ENCODE measurements around the gene GCM2.

DNA sequence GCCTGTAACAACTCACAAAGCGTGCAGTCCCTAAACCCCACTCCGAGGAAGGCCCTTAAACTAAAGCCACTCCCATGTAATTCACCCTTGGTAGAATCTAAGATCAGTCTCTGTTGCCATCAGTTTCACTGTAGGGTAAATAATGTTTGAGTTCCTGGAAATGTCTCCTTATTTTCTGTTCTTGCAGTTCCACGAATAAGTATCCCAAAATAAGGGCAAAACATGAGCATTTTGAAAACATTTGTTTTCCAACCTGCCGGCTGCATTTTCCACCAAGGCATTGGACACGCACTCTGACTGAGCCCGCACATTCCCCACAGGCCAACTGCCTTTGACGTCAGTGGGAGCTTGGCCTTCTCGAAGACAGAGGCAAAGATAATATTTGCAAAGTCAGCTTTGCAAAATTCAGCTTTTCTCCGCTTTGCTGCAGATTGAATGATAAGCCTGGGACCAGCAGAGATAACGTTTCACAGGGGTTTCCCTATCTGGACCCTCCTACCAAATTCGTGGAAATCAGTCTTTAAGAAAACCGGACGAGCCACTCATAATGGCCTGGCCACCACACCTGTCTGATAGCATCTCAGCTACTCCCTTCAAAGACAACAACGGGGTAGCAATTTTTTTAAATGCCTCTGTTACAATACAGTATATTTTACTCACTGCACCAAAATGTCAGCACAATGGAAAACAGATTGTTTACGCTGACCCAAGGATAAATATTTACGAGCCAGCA lies 100.7 kb downstream of the TFAP2A start:
- RRBS, result no CpG with 5 or more reads among the region's 16 CpGs

- RRBS, result no CpG with 5 or more reads among the region's 56 CpGs
Measured at GRCh38 chr6:10382921-10383970, 31.6 kb downstream of the TFAP2A start.

DNA sequence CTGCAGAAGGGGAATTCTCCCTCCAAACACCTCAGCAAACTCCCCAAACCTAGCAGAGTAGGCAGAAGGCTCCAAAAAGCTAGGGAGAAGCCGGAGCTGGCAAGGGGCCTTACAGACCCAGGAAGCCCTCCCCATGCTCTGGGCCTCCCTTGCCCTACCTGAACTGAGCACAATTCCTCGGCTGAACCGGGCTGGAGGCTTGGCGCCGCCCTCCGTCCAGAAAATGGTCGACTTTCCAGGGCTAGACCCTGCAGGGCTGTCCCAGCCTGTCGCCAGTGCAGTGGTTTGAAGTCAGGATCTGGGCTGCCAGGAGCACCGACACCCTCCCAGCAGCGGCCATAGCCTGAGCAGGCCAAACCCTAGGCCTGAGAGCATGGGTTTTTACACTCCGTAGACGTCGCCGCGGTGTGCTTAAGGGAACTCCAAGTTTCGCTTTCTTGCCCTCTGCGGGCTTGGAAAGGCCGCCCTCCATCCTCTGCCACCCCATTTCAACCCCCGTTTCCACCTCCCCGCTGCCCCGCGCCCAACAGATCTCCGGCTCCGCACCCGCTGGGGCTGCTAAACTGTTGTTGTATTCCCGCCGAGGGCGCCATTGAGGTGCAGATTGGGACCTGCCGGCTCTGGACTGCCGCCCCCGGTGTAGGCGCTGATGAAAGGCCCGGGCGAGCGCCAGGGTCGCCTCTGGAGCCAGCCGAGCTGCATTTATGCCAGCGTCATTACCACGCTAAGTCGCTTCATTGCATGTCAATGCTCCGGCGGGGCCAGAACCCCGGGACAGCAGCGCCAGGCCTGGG lies 2.1 kb upstream of the TFAP2A start:
- RRBS, result 92% methylated on average over 17 of the region's 44 CpGs

GRCh38 chr6:10434545-10435216 lies 19.8 kb upstream of the TFAP2A start:
- RRBS, result 100% methylated on average over 1 of the region's 11 CpGs

GRCh38 chr6:10565876-10566468 lies 44.8 kb downstream of the GCNT2 start:
- RRBS, result no CpG with 5 or more reads among the region's 11 CpGs

GRCh38 chr6:10659710-10660114 lies 34.7 kb downstream of the C6orf52 start:
- RRBS, result no CpG with 5 or more reads among the region's 31 CpGs

- RRBS, result 4% methylated on average over 12 of the region's 17 CpGs
Measured at GRCh38 chr6:10881866-10882194, at the start of gene GCM2. TSS of gene GCM2 (minus strand) at chr6:10882041.

DNA sequence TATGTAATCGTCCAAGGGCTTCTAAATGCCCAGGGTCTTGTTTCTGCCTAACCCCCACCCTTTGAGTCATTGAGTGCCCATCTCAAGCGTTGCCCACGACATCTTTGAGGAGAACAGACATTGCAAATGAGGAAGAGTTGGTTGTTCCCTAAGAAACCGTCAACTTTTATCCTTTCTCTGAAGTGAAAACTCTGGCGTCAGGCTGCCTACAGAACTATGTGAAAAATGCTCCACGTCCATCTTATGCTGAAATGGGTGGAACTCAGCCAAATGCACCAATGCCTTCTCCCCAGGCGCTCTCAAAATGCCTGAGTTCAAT lies 37.6 kb downstream of the NEDD9 start:
- RRBS, result no CpG with 5 or more reads among the region's 7 CpGs

GRCh38 chr6:11198686-11199414 lies 33.6 kb downstream of the NEDD9 start:
- RRBS, result no CpG with 5 or more reads among the region's 5 CpGs

GRCh38 chr6:11220132-11220675 lies 12.3 kb downstream of the NEDD9 start:
- RRBS, result no CpG with 5 or more reads among the region's 6 CpGs

DNA sequence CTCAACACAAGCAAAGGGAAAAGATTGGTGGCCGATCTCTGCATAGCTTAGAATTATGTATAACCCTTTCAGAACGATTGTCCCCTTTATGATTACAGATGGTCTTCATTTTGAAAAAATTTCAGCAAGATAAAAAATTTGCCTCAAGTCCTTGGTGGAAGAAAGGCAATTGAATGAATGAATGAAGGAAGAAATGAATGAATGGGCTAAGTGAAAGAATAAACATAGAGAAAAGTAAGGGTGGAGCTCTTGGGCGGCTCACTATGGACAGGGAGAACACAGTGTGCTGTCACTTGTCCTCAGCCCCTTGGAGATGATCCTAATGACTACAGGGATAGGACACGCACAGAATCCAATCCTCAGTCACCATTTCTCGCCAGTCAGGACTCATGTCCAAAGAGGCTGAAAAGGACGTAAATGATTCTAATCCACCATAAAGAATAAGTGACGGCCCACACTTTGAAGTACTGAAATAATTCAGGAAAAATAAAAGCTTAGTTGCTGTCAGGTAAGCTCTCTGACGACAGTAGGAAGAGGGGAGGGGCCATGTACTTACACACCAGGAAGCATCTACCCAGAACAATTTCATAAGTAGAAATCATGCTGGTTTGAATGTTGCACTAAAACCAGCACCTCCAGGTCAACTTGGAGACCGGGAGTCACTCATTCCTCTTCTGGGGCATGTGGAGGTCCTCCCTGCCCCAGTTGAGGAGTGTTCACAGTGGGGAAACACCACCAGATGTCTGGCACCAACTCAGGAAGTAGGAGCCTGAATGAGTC lies 149.0 kb upstream of the NEDD9 start:
- RRBS, result no CpG with 5 or more reads among the region's 9 CpGs

- RRBS, result no CpG with 5 or more reads among the region's 14 CpGs
Measured at GRCh38 chr6:11382098-11382880, 149.8 kb upstream of the NEDD9 start.

GRCh38 chr6:11429589-11430021 lies 107.9 kb upstream of the TMEM170B start:
- RRBS, result no CpG with 5 or more reads among the region's 3 CpGs

DNA sequence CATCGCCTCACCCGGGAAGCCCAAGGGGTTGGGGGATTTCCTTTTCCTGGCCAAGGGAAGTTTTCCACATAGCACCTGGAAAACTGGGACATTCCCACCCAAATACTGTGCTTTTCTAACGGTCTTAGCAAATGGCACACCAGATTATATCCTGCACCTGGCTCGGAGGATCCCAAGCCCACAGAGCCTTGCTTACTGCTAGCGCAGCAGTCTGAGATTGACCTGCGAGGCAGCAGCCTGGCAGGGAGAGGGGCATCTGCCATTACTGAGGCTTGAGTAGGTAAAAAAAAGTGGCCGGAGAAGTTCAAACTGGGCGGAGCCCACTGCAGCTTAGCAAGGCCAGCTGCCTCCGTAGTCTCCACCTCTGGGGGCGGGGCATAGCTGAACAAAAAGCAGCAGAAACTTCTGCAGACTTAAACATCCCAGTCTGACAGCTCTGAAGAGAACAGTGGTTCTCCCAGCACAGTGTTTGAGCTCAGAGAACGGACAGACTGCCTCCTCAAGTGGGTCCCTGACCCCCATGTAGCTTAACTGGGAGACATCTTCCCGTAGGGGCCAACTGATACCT lies 85.5 kb upstream of the TMEM170B start:
- RRBS, result no CpG with 5 or more reads among the region's 12 CpGs

- RRBS, result no CpG with 5 or more reads among the region's 9 CpGs
Measured at GRCh38 chr6:11632192-11632704, 94.7 kb downstream of the TMEM170B start.

GRCh38 chr6:11650781-11651113 lies 113.2 kb downstream of the TMEM170B start:
- RRBS, result no CpG with 5 or more reads among the region's 1 CpG

DNA sequence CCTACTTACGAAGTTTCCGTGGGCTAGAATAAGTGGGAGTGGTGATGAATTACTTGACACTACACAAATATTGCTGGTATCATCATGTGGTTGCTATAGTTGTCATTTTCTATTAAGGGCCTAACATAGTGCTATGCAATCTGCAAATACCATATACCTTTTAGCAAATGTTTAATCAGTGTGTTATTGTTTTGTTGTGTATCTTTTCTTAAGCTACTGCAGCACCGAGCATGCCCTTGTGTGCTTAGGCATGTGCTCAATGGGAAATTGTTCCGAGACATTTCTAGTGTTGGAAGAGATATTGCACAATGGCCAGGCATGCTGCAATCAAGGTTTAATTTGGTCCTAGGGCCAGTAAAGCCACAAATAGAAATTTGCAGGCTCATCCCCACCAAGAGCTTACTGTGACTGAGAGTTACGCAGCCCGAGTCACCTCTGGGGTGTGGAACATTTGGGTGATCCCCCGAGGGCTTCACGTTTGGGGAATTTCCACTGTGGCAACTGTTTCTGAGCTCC lies 66.0 kb downstream of the ADTRP start:
- RRBS, result no CpG with 5 or more reads among the region's 8 CpGs

- RRBS, result no CpG with 5 or more reads among the region's 16 CpGs
Measured at GRCh38 chr6:11771441-11772104, 7.0 kb downstream of the ADTRP start.

DNA sequence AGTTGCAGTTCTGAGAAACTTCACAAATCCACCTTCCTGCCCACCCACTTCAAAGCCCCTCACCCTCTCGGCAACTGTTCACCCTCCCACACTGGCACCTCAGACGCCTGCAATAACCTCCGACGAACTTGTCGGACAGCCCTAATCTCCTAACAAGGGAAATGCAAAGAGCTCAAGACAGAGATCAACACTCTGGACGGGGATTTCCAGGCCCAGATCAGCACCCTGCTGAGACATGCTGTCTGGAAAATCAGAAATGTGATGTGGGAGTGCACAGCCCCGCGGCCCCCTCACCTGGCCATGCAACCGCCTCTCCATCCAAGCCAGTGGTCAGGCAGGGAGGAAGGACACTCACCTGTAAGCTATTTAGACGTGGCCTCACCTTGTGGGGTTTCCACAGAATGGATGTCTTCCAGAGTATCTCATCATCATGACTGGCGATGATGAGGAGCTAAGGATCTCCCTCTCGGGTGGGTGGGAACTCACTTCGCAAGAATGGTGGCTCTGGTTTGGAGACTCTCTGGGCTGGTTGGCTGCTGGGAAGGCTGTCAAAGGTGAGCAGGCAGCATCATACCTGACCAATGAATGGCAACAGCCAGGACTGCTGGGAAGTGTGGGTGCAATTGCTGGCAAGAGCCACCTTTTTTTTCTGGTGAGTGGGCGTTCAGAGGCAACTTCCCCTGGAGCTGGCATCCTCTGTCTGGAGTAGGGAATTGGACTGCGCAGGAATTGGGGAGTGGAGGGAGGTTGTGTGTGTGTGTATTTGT lies 28.1 kb upstream of the ADTRP start:
- RRBS, result no CpG with 5 or more reads among the region's 15 CpGs